Islet of Langerhans (tissue), 1 donor: ENCODE results near the gene CUX2.

DNA sequence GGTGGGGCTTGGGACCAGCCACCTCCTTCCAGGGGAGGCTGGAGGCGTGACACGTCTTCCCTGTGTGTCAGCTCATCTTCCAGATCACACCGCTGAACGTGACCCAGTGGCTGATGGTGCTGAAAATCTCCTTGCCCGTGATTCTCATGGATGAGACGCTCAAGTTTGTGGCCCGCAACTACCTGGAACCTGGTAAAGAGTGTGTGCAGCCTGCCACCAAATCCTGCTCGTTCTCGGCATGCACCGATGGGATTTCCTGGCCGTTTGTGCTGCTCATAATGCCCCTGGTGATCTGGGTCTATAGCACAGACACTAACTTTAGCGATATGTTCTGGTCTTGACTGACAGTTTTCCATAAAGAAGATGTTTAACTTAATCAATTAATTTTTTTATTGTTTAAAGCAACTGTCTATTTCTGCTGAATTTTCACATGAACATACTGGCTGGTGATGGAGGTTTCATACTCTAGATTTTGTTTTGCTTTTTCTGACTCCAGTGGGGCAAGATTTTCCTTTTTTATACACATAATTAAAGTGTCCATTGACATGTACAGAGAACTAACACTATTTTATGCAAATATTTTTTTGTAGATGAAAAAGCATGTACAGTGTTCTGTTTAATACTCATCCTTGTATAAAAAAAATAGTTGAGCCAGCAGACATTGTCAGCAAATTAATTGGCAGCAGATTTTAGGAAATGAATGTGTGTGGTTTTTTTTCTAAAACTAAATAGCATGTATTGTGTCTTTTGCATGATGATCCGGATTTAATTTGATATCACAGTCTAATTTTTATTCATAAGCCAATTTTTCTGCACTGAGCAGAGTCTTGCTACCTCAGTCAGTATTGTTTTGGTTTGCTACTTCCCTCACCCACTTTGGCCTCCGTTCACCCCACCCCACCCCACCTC is 57.1 kb downstream of the ANAPC7 start:
- RRBS = no CpG with 5 or more reads among the region's 14 CpGs

DNA sequence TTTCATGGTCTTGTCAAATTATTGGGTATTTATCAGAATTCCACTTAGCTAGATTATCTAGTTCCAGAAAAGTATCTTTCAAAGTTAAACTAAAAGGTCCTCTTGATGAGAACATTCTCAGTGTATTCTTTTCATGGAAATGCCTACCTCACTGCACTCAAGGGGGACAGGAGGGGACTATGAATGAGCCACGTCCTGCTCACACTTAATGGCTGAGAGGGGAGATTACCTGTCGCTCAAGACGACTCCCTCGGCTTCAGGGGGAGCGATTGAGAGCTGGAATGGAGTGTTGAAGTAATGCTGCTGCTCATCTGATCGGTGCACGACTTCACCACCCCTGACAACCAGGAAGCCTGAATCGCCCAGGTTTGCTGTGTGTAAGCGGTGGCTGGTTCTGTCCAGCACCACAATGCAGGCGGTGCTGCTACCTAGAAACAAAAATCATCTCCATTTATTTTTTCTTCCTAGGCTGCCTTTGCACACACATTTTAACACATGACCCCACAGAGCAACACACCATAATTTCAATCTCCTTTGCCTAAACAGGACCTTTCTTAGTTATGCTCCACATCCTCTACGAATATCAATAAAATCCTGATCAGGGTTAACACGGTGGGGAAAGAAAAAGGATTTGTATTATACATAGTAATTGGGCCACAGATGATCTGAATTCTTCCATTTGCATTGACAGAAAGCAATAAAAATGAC is 37.3 kb downstream of the PPTC7 start:
- RRBS = no CpG with 5 or more reads among the region's 12 CpGs

- RRBS = no CpG with 5 or more reads among the region's 2 CpGs
Observed at GRCh38 chr12:110551084-110551283, 32.1 kb downstream of the PPTC7 start.

- RRBS = no CpG with 5 or more reads among the region's 8 CpGs
Observed at GRCh38 chr12:110819687-110820284, 27.0 kb upstream of the CCDC63 start.

DNA sequence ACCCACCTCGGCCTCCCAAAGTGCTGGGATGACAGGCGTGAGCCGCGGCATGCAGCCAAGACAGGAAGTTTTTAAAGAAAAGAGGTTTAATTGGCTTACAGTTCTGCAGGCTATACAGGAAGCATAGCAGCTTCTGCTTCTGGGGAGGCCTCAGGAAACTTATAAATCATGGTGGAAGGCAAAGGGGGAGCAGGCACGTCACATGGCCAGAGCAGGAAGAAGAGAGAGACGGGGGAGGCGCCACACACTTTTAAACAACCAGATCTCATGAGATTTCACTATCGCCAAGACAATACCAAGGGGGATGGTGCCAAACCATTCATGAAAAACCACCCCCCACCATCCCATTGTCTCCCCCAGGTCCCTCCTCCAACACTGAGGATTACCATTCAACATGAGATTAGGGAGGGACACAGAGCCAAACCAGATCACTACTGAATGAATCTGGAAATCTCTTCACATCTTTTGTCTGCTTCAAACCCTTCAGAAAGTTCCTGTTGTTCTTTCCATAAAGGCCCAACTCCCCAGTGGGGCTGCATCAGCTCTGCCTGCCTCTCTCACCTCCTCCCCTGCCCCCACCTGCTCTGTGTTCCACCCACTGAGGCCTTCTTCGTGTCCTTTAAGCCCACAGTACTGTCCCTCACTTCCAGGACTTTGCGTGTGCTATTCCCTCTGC is 14.2 kb downstream of the CCDC63 start:
- RRBS = no CpG with 5 or more reads among the region's 10 CpGs

GRCh38 chr12:110888013-110888274 is 32.4 kb downstream of the MYL2 start:
- RRBS = no CpG with 5 or more reads among the region's 15 CpGs

DNA sequence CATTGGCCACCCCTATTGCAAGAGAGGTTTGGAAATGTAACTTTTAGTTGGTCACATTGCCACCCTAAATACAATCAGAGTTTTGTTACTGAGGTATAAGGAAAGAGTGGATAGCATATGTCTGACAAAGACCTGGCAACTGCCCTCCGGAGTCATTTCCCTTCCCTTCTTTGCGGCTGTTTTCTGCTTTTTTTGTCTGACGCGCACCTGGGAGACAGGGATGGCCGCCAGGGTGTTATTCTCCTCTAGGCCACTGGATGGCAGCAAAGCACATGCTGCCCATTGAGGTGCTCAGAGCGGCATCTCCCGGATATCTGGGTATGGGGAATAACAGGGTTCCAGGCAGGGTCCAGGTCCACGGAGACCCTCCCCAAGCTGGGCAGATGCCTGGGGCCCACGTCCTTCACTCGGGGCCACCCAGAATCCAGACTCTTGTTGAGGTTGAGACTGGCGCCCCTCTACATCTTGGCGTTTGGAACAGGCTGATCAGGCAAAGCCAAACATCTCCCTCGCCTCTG is 26.0 kb downstream of the MYL2 start:
- RRBS = 43% methylated on average over 2 of the region's 13 CpGs

GRCh38 chr12:110908929-110909305 is 11.5 kb downstream of the MYL2 start:
- RRBS = no CpG with 5 or more reads among the region's 6 CpGs

DNA sequence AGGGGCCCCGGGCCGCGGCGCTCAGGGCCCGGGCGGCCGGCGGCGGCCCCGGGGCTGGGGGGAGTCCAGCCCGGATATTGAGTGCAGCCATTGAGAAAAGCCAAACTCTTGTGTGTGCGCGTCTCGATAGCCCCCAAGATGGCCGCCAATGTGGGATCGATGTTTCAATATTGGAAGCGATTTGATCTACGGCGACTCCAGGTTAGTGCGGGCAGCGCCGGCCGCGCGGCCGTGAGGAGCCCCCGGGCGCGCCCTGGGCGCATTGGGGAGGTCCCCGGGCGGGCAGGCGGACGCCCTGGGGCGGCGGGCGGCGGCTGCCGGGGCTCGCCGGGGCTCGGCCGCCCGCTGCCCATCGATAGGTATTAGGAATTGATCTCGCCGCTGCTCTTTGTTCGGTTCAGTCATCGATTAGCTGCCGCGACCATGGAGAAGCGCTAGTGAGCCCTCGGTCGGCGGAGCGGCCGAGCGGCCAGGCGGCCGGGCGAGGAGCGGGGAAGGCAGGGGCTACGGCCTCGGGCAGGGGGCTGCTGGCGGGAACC is at the start of gene CUX2:
TSS of gene CUX2 (plus strand) at position 126 of the 539 bp plus-strand sequence.
- RRBS = 4% methylated on average over 15 of the region's 65 CpGs

DNA sequence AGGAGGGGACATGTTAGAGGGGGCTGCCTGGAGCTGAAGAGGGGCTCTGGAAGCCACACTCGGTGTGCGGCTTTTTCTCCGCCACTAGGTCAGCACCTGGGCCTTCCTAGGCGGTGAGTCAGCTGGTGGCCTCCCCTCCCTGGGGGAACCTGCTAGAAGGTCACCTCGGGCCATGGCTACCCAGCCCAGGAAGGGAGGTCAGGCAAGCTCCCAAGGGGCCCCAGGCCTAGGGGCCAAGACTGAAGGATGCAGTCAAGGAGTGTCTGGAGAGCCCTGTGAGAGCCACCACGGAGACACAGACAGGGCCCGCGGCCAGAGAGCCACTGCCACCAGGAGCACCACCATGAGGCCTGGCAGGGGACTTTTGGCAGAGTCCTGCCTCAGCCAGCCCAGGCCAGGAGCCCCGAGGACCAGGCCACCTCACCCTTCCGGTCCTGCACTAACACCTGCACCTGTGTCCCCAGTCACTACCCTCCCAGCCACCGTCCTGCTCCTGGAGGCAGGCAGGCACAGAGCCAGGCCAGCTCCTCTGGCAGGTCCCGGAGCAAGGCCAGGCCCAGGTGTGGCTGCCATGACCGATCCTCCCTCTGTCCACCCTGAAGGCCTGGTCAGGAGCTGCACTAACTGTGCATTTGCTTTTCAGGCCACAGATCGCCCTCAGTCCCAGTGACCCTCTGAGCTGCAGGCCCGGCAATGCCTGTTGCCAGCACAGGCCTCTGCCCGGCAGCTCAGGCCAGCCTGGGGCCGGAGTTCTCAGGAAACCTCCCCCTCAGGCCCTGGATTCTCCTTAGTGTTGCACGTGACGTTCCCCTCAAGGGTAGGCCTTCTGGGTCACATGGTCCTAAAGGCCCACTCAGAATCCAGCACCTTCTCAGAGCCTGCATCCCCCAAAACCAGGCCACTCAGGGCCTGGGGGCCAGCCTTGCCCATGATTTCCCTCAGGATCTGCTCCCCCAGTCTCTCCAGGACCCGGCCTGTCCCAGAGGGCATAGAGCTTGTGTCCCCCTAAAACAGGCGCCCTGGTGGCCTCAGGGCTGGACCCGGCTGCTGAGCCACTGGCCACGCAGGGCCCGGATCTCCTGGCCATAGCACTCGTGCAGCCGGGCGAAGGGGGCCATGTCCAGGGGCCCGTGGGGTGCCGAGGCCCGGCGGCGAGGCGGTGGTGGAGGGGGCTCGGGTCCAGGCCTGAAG is 6.8 kb downstream of the PHETA1 start:
- RRBS = 91% methylated on average over 10 of the region's 34 CpGs

- RRBS = no CpG with 5 or more reads among the region's 7 CpGs
Observed at GRCh38 chr12:111367673-111368139, 1.2 kb downstream of the PHETA1 start.

DNA sequence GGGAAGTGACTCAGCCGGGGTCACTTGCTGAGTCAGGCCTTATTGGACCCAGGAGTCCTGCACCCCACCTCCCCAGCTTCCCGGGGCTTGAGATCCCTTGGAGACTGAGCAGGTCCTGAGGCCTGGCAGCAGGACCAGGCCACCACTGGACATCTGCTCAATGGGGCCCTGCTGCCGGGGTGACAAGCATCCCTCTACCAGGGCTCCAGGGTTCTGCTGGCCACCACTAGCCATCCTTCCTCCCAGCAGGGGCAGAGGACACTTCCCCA is 3.8 kb downstream of the SH2B3 start:
- RRBS = 53% methylated on average over 3 of the region's 3 CpGs

- RRBS = no CpG with 5 or more reads among the region's 16 CpGs
Observed at GRCh38 chr12:111420568-111421426, 15.1 kb downstream of the SH2B3 start.

GRCh38 chr12:111427306-111428075 is 21.8 kb downstream of the SH2B3 start:
- RRBS = 100% methylated on average over 1 of the region's 9 CpGs

GRCh38 chr12:111436513-111437359 is 31.0 kb downstream of the SH2B3 start:
- RRBS = no CpG with 5 or more reads among the region's 6 CpGs

DNA sequence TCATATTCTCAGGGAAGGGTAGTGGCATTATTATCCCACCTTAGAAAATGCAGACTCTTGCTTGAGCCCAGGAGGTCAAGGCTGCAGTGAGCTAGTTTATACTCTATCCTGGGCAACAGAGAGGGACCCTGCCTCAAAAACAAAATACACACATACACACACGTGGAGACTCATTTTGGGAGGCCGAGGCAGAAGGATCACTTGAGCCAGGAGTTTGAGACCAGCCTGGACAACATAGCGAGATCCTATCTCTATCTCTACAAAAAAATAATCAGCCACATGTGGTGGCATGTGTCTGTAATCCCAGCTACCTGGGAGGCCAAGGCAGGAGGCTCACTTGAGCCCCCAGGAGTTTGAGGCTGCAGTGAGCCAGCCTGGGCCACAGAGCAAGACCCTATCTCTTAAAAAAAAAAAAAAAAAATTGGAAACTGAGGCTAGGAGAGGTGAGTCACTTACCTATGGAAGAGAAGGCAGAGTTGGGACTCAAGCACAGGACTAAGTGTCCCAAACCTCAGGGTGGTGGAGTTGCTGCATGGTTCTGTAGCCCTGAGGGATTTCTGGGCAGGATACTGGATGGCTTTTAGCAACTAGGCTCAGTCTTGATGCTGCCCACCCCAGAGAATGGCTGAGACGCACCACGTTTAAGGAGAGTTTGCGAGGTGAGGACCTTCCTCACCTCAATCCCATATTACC is 35.4 kb downstream of the SH2B3 start:
- RRBS = no CpG with 5 or more reads among the region's 6 CpGs

GRCh38 chr12:111444629-111445358 is 39.1 kb downstream of the SH2B3 start:
- RRBS = no CpG with 5 or more reads among the region's 10 CpGs

- RRBS = no CpG with 5 or more reads among the region's 37 CpGs
Observed at GRCh38 chr12:111446636-111447914, 41.4 kb downstream of the SH2B3 start.

DNA sequence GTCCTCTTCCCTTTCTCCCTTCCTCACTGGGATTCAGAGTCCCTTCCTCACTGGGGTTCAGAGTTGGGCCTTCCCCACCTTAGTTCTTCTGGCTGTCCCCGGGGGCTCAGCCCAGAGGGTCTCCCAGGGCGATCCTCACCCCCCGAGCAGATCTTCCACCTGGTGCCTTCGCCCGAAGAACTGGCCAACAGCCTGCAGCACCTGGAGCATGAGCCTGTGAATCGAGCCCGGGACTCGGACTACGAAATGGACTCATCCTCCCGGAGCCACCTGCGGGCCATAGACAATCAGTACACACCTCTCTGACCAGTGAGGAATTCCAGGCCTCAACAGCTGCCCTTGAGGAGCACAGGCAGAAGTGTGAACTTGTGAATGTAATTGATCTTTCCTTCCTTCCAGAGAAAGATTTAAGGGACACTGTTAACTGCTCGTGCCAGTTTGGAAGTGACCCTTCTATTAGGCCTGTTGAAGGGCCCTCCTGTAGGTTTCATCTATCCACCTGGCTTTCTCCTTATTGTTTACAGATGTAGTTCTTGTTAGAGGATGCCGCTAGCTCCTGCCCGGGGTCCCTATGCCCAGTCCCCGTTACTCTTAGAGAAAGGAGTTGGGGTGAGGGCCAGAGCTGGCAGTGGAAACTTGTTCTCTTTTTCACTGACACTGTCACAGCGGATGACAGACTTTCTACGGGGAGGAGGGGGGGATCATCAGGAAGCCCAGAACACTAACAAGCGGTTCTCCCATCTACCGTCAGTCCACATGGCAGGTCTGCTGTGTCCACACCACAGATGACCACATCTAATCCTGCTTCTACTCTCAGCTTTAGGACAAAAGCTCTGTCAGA is 42.5 kb downstream of the SH2B3 start:
- RRBS = no CpG with 5 or more reads among the region's 19 CpGs

- RRBS = no CpG with 5 or more reads among the region's 23 CpGs
Observed at GRCh38 chr12:111452410-111453688, 47.1 kb downstream of the SH2B3 start.